Jejunum (tissue), 1 donor: ENCODE results near the genes EPHA3 and OR5H1.

DNA sequence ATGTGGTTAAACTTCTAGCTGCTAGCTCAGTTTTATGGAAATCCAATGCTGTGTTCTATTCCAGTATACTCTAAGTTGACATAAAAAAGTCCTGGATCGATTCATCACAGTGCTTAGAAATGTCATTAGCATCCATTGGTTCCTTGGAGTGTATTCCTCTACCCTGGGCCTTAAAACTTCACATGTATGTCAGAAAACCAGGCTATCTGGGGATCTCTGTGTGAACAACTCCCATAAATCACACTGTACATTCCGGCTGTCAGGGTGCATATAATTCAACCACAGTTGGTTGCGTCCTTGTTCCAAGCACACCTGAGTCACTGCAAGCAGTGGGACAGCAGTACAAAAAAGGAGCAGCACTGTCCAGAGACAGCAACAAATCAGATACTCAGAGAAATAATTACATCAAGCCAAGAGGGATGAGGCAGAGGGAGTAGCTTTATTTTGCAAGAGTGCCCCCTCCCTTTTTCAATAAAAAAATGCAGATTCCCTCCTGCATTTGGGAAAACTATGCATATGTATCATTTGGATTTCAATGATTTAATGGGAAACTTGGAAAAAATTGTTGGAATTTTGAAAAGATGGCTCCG is 52.3 kb downstream of the PDZRN3 start:
- PRO-cap, result no peak

DNA sequence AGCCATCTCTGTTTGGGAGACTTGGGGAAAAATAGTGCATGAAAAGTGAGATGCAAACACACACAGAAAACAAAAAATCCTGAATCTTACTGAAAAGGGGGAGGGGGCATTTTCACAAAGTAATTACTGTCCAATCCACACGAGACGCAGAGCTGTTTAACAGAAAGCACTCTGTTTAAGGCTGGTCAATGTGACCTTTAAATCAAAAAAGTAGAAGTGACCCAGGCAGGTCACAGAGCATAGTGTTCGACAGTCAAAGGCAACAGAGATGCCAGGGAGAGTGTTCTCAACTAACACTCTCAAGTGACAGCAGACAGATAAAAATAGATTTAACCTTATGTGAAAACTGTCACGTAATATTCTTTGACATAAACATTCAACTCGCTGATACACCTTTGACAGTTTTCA is 15.6 kb downstream of the PDZRN3 start:
- PRO-cap, result no peak

DNA sequence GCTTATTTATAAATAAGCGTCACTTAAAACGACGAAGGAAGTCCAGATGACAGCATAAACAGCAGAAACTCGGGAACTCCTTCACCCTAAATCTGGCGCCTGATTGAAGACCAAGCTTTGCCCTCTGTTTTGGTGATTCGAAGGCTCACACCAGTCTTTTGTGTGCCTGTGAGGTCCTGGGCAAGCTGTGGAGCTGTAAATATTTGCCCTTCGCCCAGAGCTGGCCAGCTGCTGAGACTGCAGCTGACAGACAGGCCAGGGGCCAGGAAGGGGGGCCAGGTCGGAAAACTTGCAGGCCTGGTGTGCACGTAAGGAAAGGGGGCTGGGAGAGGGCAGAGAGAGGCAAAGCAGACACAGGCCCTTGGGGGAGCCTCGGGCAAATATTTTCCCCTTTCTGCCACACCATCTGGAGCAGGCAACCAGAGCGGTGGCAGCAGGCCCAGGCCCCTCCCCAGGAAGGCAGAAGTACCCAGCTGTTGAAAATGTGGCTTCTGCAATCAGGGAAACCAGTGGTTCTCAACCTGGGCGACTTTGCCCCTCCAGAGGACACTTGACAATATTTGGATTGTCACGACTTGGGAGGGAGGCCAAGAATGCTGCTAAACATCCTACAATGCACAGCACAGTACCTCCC is 2.6 kb downstream of the PDZRN3 start:
- PRO-cap, result no peak

GRCh38 chr3:74317899-74318375 is 296.5 kb downstream of the CNTN3 start:
- PRO-cap, result no peak

DNA sequence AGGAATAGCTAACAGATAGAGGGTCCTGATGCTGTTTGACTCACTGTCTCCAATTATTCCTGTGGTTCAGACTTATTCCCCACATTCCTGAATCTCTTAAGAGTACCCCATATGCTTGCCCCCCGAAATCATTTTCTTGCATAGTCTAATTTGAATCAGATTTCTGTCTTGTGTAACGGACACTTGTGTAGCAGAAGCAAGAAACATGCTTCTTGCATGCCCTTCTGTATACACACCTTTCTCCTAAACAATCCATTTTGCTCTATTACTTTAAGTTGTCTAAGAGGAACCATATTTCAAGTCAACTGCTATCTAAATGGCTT is 1338.7 kb downstream of the ROBO2 start:
- PRO-cap, result no peak

GRCh38 chr3:78759232-78759629 is 1008.6 kb downstream of the ROBO1 start:
- PRO-cap, result unidirectional peak, plus-strand start at chr3:78759392

GRCh38 chr3:78872036-78872729 is 895.6 kb downstream of the ROBO1 start:
- PRO-cap, result no peak

DNA sequence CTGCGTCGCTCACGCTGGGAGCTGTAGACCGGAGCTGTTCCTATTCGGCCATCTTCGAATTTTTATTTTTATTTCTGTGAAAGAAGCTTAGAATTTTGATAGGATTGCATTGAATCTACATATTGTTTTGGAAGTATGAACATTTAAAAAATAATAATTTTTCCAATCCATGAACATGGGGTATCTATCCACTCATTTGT is 704.2 kb downstream of the GBE1 start:
- PRO-cap, result no peak

GRCh38 chr3:81622121-81622958 is 139.1 kb downstream of the GBE1 start:
- PRO-cap, result no peak

GRCh38 chr3:82080313-82080654 is 318.8 kb upstream of the GBE1 start:
- PRO-cap, result no peak

DNA sequence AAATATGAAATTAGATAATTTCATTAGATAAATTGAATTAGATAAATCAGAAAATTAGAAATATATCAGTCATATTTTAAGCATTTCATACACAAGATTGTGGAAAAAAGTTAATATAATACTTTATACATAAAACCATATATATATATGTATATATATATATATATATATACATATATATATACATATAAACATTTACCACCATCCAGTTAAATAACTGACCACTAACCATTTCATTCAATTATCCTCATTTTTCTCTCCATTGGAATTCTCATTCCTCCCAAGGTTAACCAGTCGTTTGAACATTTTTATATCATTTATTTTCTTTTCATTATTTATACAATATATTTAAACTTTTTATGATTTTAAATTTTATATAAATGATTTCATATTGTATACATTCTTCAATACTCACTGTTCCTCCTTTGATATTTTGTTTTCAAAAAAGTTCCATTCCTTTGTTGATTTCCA is 424.6 kb downstream of the CADM2 start:
- PRO-cap, result no peak

DNA sequence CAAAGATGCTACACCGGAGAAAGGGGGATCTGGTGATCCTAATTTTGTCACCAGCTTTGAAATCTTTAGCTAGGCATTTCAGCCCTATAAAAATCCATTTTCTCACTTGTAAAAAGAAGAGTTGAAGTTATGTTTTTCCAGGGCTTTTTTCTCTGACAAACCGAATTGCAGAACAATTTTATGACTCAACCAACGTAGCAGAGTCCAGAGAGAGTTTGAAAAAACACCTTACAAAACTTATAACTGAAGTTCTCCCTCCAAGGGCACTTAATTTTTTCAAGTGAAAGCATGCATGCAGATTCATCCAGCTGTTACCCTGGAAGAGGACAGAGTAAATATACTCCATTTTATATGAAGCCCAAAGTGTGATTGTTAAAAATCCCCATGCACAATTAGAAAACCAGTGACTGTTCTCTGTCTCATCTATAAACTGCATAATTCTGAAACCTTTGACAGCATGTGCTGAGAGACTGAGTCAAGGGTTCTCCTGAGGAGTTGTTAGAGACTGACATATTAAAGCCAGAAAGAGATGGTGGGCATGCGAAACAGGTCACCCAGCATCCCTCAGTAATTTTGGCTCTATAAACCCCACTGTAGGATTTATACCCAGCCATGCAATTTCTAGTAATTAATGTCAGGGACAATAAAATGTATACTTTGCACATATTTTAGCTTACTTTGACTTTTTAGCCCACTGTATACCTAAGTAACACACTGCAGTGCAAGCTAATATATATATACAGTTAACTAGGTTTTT is 3.7 kb downstream of the VGLL3 start:
- PRO-cap, result no peak

- PRO-cap, result no peak
Observed at GRCh38 chr3:87733603-87734123, 58.8 kb upstream of the HTR1F start.

DNA sequence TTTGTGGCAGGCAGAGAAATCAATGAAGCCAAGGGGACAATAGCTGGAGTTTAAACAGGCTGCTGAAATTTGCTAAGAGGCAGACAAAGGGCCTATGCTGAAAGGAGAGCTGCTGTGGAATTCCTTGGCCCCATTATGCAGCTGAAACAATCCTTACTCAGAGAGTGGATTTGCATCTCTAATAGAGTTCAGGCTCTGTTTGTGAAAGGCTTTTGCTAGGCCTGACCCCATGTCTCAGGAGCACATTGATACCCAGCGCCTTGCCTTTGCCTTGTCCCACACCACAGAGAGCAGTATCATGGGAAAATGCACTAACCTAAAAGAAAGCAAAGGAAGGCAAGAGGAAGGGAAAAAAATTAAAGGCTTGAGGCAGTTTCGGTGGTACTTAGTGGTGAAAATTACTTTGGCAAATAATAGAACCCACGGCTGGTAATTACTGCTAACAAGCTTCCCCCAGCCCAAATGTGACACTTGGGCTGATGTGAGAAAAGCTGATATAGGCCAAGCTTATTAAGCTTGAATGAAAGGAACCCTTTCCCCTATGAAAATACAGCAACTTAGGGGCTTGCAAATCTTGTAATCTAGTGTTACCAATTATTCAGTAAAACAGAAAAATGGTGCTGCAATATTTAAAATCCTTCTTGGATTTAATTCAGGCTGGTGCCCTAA is 194.9 kb upstream of the EPHA3 start:
- PRO-cap, result no peak

- PRO-cap, result no peak
Observed at GRCh38 chr3:89107179-89108028, at the start of gene EPHA3. TSS of gene EPHA3 (plus strand) at chr3:89107621.

GRCh38 chr3:94058654-94059854 is 3.7 kb downstream of the DHFR2 start:
- PRO-cap, result no peak

DNA sequence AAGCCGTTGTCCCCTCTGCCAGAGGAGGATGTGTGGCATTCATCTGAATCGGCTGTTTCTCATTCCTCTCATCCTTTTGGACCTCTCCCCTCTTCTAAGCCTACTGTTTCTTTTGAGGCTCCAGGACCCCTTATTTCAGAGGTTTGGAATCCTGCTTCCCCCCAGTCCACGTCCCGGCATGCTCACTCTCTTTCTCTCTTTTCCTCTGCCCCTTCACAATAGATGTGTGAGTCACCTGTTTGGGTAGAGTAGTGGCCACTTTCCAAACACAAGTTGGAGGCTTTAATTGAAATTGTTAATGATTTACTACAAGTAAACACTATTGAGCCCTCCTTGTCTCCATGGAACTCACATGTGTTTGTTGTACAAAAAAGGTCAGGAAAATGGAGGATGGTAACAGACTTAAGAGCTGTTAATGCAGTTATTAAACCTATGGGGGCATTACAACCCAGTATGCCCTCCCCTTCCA is 585.9 kb downstream of the NSUN3 start:
- PRO-cap, result no peak

- PRO-cap, result no peak
Observed at GRCh38 chr3:97592450-97592906, 172.1 kb upstream of the ARL6 start.

DNA sequence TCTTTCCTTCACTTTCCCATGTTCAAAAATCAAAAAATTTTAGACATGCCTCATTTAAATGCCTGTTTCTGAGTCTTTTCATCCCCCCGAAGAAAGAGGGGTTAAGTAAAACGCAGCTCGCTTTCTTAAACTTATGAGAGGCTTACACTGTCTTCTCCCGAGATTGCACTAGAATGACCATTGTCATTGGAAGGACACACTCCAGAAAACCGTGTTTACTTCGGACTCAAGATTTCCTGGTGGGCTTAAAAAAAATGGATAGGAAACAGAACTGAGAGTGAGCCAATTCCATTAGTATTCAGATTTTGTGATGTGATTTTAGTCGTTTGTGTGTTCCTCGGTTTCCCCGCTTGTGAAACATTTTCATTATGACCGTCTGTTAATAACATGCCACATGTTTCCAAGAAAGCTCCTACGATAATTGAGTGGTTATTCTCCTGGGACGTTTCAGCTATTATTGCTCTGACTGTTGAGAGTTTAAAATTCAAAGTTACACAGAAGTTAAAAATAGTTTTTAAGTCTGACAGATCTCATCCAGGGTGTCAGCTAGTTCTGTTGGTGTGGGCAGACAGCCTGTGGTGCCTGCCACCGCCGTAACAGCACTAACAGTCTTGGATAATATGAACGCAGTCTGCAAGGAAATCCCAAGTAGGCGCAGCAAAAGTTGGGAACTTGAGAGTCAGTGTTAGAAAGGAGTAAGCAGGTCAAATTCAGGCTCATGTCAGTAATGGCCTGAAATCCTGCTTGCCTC is 1.5 kb downstream of the CRYBG3 start:
- PRO-cap, result no peak

GRCh38 chr3:98130424-98130795 is at the start of gene OR5H1:
TSS of gene OR5H1 (plus strand) at chr3:98130721.
- PRO-cap, result no peak